Foreskin fibroblast (primary cell): ENCODE measurements around a stretch of chr2.

- RRBS = no CpG with 5 or more reads among the region's 4 CpGs
Observed at GRCh38 chr2:135135289-135135944, 83.3 kb downstream of the RAB3GAP1 start.

GRCh38 chr2:135590469-135591420 lies 59.5 kb downstream of the R3HDM1 start:
- RRBS = no CpG with 5 or more reads among the region's 4 CpGs

DNA sequence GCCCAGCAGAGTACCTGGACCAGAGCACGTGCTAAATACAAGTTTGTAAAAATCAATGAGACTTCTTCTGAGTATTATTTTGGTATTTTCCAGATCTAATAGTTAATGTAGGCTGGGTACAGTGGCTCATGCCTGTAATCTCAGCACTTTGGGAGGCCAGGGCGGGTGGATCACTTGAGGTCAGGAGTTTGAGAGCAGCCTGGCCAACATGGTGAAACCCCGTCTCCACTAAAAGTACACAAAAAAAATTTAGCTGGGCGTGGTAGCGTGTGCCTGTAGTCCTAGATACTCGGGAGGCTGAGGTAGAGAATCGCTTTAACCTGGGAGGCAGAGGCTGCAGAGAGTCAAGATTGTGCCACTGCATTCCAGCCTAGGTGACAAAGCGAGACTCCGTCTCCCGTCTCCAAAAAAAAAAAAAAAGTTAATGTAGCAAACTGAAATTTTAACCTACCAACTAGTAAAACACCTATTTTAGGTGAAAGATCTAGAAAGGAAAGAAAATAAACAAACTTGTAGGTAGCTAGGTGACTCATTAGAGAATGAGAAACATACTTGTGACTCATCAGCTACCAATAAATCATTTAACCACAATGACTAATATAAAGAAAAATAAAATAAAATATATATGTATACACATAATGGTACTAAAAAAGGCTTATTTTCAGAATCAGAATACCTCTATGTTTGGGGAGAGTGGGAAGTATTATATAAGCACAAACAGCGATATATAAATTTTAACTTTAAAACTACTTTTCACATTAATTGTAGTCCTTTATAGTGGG lies 36.8 kb downstream of the DARS1 start:
- RRBS = no CpG with 5 or more reads among the region's 11 CpGs

GRCh38 chr2:135984634-135984944 lies 837 bp downstream of the DARS1 start:
- RRBS = no CpG with 5 or more reads among the region's 5 CpGs

GRCh38 chr2:136117863-136118009 lies 213 bp downstream of the CXCR4 start:
- RRBS = no CpG with 5 or more reads among the region's 8 CpGs

DNA sequence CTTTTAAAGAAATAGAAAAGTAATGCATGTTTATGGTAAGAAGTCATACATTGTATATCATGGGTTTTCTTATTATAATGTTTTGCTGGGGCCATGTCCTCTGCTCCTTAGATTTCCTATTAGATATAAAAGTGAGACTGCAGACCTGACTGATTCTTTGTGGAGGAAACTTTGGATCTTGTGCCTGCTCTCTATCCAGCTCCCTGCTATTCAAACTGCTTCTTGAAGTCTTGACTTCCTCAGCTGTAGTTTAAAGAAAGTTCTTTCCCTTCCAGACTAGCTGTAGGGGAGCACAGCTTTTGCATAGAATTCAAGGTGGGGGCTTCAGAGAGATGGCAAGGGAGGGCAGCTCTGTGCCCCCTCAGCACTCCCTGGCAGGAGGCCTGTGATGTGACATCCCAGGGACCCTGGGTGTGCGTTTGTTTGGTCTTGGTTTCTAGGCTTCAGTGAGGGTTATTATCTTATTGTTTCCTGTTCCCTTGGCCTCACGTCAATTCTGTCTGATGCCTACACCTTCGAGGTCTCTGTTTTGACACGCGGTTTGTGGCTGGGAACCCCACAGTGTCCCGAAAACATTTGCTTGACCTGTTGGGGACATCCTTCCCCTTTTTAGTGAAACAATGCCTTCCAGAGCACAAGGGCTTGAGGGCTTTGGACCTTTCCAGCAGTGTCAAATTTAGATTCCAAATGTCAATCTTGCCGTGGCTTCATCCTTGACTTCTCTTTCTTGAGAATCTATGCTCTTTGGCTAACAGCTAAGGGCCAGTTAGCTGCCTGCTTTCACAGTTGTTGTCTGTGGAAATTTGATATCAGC lies 107.9 kb upstream of the CXCR4 start:
- RRBS = no CpG with 5 or more reads among the region's 7 CpGs

DNA sequence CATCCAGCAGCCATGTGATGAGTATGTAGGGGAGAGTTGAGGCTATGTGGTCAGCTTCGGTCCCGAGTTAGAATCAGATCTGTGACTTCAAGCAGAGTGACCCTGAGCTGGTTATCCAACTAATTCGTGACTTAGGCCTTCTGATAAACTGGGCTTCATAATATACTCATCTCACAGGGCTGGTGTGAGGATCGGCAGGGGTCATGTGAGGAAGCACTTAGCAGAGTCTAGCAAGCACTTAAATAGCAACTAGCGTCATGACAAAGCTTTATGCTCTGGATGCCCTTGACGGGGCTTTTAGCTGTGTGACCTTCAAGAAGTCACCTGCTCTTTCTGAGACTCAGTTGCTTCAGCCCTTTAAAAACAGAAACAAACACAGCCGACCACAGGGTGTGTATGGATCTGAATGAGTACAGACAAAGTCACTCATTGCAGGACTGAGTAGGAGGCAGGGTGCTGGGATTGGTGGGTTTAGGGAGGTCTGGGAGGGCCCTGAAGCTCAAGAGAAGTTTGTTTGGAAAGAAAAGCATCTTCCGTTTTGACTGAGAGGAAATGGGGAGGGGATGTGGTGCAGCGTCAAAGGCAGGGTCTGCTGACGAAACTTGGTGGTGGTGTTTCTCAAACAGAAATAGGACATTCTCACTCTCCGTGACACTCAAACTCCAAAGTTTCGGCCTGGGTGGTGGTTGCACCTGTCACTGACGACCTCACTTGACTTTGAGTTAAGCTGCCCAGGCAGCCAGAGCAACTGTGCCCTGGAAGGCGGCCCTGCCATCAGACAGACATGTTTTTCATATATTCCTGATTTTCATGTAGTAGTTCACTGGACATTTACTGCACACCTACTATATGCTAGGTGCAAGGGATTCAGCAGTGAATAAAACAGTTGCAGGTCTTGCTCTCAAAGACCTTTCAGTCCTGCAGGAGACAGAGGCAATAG lies 264.2 kb upstream of the CXCR4 start:
- RRBS = no CpG with 5 or more reads among the region's 14 CpGs

- RRBS = no CpG with 5 or more reads among the region's 5 CpGs
Observed at GRCh38 chr2:137968567-137969186, 4.4 kb downstream of the HNMT start.

GRCh38 chr2:138356239-138356544 lies 145.4 kb upstream of the SPOPL start:
- RRBS = no CpG with 5 or more reads among the region's 3 CpGs

DNA sequence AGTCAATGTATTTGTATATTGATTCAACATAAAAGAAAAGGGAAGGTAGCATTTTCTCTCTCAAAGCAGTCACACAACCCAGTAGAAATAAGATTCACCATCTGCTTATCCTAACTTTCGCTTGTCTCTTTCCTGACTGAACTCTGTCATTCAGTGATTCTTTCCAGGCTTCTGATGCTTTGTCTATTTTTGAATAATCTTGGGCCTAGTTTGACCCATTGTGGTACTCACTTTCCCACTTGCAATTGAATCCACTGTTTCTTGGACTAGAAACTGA lies 1.2 kb downstream of the SPOPL start:
- RRBS = no CpG with 5 or more reads among the region's 1 CpG

DNA sequence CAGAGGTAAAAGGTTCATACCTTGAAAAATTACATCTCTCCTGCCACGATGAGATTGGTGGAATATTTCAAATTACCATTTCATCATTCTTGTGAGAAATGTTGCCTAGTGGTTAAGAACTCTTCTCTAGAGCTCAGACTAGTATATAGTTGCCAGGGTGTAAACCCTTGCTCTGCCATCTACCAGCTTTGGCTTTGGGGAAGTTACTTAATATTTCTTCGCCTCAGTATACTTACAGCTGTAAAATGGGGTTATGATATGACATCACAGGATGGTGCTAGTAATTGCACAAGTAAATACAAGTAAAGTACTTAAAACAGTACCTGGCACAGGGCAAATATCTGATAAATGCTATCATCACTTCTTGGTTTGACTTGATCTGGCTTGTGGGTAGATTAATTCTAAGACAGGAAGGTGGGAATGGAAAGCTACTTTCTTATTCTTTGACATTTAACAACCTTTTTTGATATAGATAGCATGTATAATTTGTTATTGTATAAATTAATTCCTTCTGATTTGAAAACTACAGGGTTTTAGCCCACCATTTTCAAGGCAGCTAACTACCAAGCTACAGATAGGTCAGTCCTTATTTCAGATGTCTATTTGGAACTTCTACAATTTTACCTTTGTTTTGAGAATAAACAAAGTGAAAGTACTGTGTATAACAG lies 1.6 kb downstream of the SPOPL start:
- RRBS = no CpG with 5 or more reads among the region's 2 CpGs

GRCh38 chr2:138569332-138569969 lies 67.9 kb downstream of the SPOPL start:
- RRBS = no CpG with 5 or more reads among the region's 1 CpG

- RRBS = no CpG with 5 or more reads among the region's 12 CpGs
Observed at GRCh38 chr2:142868127-142868760, 9.2 kb upstream of the KYNU start.

DNA sequence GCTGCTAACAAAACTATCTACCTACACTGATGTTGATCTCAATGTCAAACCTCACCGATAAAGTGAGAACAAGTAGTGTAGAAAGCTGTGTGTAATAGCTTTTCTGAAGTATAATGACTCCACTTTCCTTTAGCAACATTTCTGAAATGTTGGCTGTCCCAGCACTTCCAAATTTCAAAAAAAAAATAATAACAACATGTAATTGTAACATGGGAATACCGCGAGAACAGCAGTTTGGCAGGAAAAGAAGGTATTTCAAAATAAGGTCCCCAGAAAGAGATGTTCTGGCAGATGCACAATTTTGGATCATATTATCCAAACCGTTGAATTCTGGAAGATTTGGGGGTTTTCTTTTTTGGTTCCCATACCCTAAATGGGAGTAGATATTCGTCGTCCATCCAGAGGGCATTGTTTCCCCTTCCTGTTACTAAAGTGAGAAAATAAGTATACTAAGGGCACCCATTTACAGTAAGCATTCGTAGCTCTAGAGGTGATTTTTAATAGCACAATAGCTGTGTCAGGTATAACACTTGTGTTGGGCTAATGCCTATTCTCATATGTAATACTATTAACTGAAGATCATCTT lies 352.1 kb downstream of the ARHGAP15 start:
- RRBS = no CpG with 5 or more reads among the region's 7 CpGs

DNA sequence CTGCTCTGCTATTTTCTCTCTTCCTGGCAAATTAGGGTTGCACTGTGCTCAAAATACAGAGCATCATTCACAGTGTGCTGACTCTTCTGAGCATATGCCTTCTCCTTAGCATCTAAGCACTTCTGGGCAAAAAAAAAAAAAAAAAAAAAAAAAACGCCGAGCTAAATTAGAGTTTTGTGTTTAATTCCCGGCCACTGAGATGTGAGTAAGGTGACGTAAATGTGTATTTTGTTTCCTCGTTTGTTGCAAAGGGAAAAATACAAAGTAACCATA lies 538.7 kb downstream of the GTDC1 start:
- RRBS = no CpG with 5 or more reads among the region's 5 CpGs

GRCh38 chr2:143845085-143845479 lies 487.2 kb downstream of the GTDC1 start:
- RRBS = 41% methylated on average over 2 of the region's 7 CpGs

GRCh38 chr2:144097607-144098389 lies 234.5 kb downstream of the GTDC1 start:
- RRBS = no CpG with 5 or more reads among the region's 5 CpGs

GRCh38 chr2:144237153-144237638 lies 95.1 kb downstream of the GTDC1 start:
- RRBS = no CpG with 5 or more reads among the region's 5 CpGs